ENCODE measurements around a stretch of chr7.

DNA sequence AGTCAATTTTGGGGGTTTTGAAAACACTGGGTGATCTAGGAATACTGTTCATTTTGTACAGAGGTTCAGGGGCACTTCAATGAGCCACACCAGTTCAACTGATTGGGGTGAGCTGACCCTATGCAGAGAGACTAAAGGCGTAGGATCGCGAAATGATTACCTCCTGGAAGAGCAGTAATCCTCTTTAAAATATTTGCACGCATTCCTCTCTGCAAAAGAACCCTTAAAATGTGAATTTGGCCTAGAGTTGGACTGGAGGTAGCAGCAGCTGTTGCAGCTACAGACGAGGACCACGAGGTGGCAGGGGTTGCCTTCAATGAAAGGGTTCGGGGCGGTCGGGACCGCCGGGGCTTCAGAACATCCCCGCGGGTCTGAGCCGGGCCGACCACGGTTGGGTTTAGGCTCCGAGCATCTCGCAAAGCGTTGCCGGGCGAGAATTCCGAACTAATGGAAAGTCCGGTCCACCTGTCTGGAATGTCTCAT lies 246.5 kb downstream of the SLC25A13 start:
- RAMPAGE, long total RNA: no peak
- RRBS: 2% methylated on average over 7 of the region's 23 CpGs
PRO-cap:
- standard: no peak
- CoPRO, capped RNA only, 2 experiments: no peak in any of the 2 experiments
- CoPRO, capped and uncapped RNA, 2 experiments: no peak in any of the 2 experiments
- CoPRO, uncapped RNA only, 2 experiments: no peak in any of the 2 experiments
CAGE:
- cytosol, long polyA plus RNA: no peak
- long polyA plus RNA: no peak
- nucleolus, long total RNA: no peak
- nucleus, long polyA plus RNA: no peak

DNA sequence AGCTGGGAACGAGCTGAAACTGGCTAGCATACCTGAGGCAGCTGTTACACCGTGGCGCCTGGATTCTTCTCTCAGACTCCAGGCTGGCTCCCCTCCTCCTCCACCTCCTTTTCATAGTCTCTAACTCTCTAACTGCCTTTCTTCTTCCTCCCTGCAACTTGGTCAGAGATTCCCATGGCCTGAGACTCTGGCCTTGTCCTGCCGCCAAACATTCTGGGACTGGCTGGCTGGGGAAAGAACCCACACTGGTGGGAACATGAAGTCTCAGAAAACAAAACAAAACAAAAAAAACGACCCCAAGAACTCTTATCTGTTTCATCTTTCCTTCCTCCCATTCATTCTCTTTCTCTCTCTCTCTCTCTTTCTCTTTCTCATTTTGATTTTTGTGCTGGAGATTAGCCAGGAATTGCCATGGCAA lies 76.7 kb upstream of the SEM1 start:
- RAMPAGE, long total RNA: no peak
- RRBS: no CpG with 5 or more reads among the region's 5 CpGs
PRO-cap:
- standard: no peak
- CoPRO, capped RNA only, 2 experiments: no peak in any of the 2 experiments
- CoPRO, capped and uncapped RNA, 2 experiments: no peak in any of the 2 experiments
- CoPRO, uncapped RNA only, 2 experiments: no peak in any of the 2 experiments
CAGE:
- cytosol, long polyA plus RNA: no peak
- long polyA plus RNA: no peak
- nucleolus, long total RNA: no peak
- nucleus, long polyA plus RNA: no peak

DNA sequence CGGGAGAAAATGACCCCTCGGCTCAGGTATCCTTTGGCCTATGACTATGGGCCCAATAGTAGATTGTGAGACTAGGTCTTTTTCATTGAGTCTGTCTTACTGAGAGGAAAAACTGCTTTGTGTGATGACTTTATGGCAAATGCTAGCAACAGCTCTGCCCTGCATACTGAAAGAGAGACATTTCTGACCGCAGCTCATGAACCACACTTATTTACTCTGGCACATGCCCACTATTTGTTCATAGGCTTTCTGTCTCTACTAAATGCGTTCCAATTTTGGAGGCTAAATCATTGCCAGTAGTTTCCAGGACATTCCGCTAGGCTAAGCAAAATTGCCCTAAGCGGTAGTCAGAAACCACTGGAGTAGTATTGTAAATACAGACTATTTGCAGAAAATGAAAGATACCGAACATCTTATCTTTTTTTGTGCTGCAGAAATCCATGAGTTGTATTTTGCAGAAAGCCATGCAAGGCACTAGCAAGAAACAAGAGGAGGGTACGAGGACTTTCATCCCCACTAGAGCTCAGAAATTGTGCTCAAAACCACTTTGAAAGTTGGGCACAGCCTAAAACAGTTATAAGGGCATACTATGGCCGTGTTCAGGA lies 55.5 kb upstream of the DLX6 start:
- RAMPAGE, long total RNA: no peak
- RRBS: no CpG with 5 or more reads among the region's 9 CpGs
PRO-cap:
- standard: no peak
- CoPRO, capped RNA only, 2 experiments: no peak in any of the 2 experiments
- CoPRO, capped and uncapped RNA, 2 experiments: no peak in any of the 2 experiments
- CoPRO, uncapped RNA only, 2 experiments: no peak in any of the 2 experiments
CAGE:
- cytosol, long polyA plus RNA: no peak
- long polyA plus RNA: no peak
- nucleolus, long total RNA: no peak
- nucleus, long polyA plus RNA: no peak

DNA sequence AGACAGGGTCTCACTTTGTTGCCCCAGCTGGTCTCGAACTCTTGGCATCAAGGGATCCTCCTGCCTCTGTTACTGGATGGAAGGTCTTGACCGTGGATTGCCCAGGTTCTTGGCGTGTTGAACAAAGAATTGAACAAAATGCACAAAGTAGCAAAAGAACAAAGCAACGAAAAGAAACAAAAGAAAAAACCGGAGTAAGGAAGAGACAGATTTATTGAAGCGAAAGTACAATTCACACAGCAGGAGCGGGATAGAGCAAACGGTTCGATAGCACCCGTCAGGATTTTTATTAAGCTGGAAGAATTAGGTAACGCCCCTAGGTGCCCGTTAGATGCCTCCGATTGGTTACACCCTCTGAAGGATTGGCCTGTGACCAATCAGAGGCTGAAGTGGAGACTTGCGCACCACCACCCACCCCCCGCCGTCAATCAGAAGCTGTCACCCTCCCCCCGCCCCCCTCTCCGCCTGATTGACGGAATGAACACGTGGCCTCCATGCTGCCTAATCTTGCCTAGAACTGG lies 16.9 kb downstream of the OCM2 start:
- RAMPAGE, long total RNA: no peak
- RRBS: no CpG with 5 or more reads among the region's 20 CpGs
PRO-cap:
- standard: no peak
- CoPRO, capped RNA only, 2 experiments: no peak in any of the 2 experiments
- CoPRO, capped and uncapped RNA, 2 experiments: no peak in any of the 2 experiments
- CoPRO, uncapped RNA only, 2 experiments: no peak in any of the 2 experiments
CAGE:
- cytosol, long polyA plus RNA: no peak
- long polyA plus RNA: no peak
- nucleolus, long total RNA: no peak
- nucleus, long polyA plus RNA: no peak

- RAMPAGE, long total RNA: no peak
- RRBS: 91% methylated on average over 6 of the region's 60 CpGs
PRO-cap:
- standard: no peak
- CoPRO, capped RNA only, 2 experiments: no peak in any of the 2 experiments
- CoPRO, capped and uncapped RNA, 2 experiments: no peak in any of the 2 experiments
- CoPRO, uncapped RNA only, 2 experiments: no peak in any of the 2 experiments
CAGE:
- cytosol, long polyA plus RNA: no peak
- long polyA plus RNA: no peak
- nucleolus, long total RNA: no peak
- nucleus, long polyA plus RNA: no peak
Measured at GRCh38 chr7:98212354-98213519, 1.5 kb downstream of the BHLHA15 start.

DNA sequence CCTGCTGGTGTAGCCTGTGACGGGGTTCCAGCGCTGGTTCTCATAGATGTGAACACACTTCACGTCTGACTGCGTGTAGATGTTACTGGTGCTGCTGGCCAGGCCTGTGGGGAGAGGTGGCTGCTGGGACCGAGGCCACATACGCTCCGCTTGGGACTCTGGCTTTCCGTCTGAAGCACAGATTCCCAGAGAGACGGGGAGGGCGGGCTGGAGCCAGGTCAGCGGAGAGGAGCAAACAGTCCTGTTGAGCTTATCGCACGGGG lies 16.7 kb downstream of the BHLHA15 start:
- RAMPAGE, long total RNA: no peak
- RRBS: no CpG with 5 or more reads among the region's 13 CpGs
PRO-cap:
- standard: unidirectional peak, plus-strand start at position 191 of the sequence
- CoPRO, capped RNA only, 2 experiments: no peak in any of the 2 experiments
- CoPRO, capped and uncapped RNA, 2 experiments: no peak in any of the 2 experiments
- CoPRO, uncapped RNA only, 2 experiments: no peak in any of the 2 experiments
CAGE:
- cytosol, long polyA plus RNA: no peak
- long polyA plus RNA: no peak
- nucleolus, long total RNA: no peak
- nucleus, long polyA plus RNA: no peak

GRCh38 chr7:98228756-98229597 lies 17.7 kb downstream of the BHLHA15 start:
- RAMPAGE, long total RNA: no peak
- RRBS: no CpG with 5 or more reads among the region's 26 CpGs
PRO-cap:
- standard: no peak
- CoPRO, capped RNA only, 2 experiments: no peak in any of the 2 experiments
- CoPRO, capped and uncapped RNA, 2 experiments: no peak in any of the 2 experiments
- CoPRO, uncapped RNA only, 2 experiments: no peak in any of the 2 experiments
CAGE:
- cytosol, long polyA plus RNA: no peak
- long polyA plus RNA: no peak
- nucleolus, long total RNA: no peak
- nucleus, long polyA plus RNA: no peak

- RAMPAGE, long total RNA: no peak
- RRBS: no CpG with 5 or more reads among the region's 24 CpGs
PRO-cap:
- standard: no peak
- CoPRO, capped RNA only, 2 experiments: no peak in any of the 2 experiments
- CoPRO, capped and uncapped RNA, 2 experiments: no peak in any of the 2 experiments
- CoPRO, uncapped RNA only, 2 experiments: no peak in any of the 2 experiments
CAGE:
- cytosol, long polyA plus RNA: no peak
- long polyA plus RNA: no peak
- nucleolus, long total RNA: no peak
- nucleus, long polyA plus RNA: no peak
Measured at GRCh38 chr7:98305911-98306653, 24.6 kb downstream of the BRI3 start.

- RAMPAGE, long total RNA: no peak
- RRBS: no CpG with 5 or more reads among the region's 5 CpGs
PRO-cap:
- standard: no peak
- CoPRO, capped RNA only, 2 experiments: no peak in any of the 2 experiments
- CoPRO, capped and uncapped RNA, 2 experiments: no peak in any of the 2 experiments
- CoPRO, uncapped RNA only, 2 experiments: no peak in any of the 2 experiments
CAGE:
- cytosol, long polyA plus RNA: no peak
- long polyA plus RNA: no peak
- nucleolus, long total RNA: no peak
- nucleus, long polyA plus RNA: no peak
Measured at GRCh38 chr7:98419742-98420003, 18.8 kb upstream of the BAIAP2L1 start.

DNA sequence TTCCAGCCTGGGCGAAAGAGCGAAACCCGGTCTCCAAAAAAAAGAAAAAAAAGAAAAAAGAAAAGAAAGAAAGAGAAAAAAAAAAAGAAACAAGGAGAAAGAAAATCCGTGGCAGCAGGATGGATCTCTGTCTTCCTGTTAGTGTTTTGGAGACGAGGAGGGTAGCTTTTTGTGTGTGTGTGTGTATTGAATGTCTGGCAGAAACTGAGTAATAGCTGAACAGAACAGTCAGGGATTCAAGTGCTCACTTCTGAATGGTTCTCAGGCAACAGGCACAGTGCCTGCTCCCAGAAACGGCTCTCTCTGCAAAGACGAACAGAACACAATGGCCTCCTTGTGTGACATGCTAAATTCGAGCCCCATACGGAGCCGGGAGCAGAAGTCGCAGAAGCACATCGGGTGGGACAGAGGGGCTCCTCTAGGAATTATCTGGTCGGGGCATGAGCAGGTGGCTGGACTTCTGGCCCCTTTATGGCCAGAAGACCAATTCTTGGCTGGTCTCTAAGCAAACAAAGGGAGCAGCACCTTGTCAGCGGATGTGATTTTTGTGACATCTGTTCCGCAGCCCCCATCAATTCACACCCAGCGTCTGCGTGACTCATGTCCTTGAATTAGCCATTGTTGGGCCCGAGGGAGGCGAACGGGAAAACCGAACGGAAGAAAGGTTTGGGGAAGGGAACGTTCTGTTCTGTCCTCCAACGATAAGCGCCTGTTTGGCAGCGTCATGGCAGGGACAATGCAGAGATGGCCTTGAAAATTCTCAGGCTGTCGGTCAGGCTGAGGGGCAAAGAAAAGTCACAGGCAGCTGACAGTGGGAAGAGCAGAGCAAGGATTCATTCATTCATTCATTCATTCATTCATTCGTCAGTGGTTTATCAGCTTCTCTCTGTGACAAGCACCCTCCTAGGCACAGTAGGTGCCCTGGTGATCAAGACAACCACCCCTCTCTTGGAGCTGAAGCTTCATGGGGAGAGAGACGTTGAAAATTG lies 47.3 kb upstream of the NPTX2 start:
- RAMPAGE, long total RNA: no peak
- RRBS: no CpG with 5 or more reads among the region's 29 CpGs
PRO-cap:
- standard: no peak
- CoPRO, capped RNA only, 2 experiments: no peak in any of the 2 experiments
- CoPRO, capped and uncapped RNA, 2 experiments: no peak in any of the 2 experiments
- CoPRO, uncapped RNA only, 2 experiments: no peak in any of the 2 experiments
CAGE:
- cytosol, long polyA plus RNA: no peak
- long polyA plus RNA: no peak
- nucleolus, long total RNA: no peak
- nucleus, long polyA plus RNA: no peak

GRCh38 chr7:99029067-99029824 lies 114.7 kb downstream of the SMURF1 start:
- RAMPAGE, long total RNA: no peak
- RRBS: no CpG with 5 or more reads among the region's 10 CpGs
PRO-cap:
- standard: no peak
- CoPRO, capped RNA only, 2 experiments: no peak in any of the 2 experiments
- CoPRO, capped and uncapped RNA, 2 experiments: no peak in any of the 2 experiments
- CoPRO, uncapped RNA only, 2 experiments: peak in 2 of 2 experiments; most common plus-strand start chr7:99029691 (in 2); most common minus-strand start chr7:99029379 (in 1)
CAGE:
- cytosol, long polyA plus RNA: no peak
- long polyA plus RNA: no peak
- nucleolus, long total RNA: no peak
- nucleus, long polyA plus RNA: no peak

GRCh38 chr7:99050960-99051889 lies 92.7 kb downstream of the SMURF1 start:
- RAMPAGE, long total RNA: no peak
- RRBS: no CpG with 5 or more reads among the region's 11 CpGs
PRO-cap:
- standard: no peak
- CoPRO, capped RNA only, 2 experiments: no peak in any of the 2 experiments
- CoPRO, capped and uncapped RNA, 2 experiments: no peak in any of the 2 experiments
- CoPRO, uncapped RNA only, 2 experiments: no peak in any of the 2 experiments
CAGE:
- cytosol, long polyA plus RNA: no peak
- long polyA plus RNA: no peak
- nucleolus, long total RNA: no peak
- nucleus, long polyA plus RNA: no peak

DNA sequence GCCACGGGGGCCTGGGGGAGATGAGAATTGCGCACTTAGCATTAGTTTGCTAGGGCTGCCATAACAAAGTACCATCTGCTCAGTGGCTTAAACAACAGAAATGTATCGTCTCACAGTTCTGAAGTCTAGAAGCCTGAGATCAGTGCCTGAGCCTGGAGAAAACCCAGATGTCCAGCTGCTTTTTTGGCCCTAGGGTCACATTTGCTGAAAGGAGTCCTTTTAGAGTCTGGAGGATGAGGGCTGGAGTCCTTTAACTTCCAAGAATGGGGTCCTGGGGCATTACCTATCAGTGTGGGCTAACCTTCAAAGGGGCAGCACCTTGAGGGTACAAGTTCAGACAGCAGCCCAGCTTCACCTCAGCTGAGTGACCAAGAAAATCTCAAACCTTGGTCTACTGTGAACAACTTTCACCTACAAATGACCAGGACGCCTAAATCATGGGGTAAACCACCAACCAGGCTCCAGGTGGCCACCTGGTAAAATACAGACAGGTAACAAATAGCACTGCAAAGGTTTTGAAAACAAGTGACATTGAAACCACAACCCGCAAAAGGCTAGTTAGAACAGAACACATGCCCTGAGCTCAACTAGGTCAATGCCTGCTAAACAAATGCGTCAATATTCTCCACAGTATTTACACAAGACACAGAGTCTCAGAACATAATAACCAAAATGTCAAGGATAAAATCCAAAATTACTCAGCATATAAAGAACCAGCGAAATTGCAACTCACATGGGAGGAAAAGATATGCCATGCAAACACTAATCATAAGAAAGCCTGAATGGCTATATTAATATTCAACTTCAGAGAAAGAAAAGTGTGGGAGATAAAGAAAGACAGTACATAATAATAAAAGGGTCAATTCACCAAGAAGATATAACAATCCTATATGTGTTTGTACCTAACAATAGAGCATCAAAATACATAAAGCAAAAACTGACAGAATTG lies 47.9 kb downstream of the SMURF1 start:
- RAMPAGE, long total RNA: no peak
- RRBS: no CpG with 5 or more reads among the region's 7 CpGs
PRO-cap:
- standard: no peak
- CoPRO, capped RNA only, 2 experiments: no peak in any of the 2 experiments
- CoPRO, capped and uncapped RNA, 2 experiments: no peak in any of the 2 experiments
- CoPRO, uncapped RNA only, 2 experiments: no peak in any of the 2 experiments
CAGE:
- cytosol, long polyA plus RNA: no peak
- long polyA plus RNA: no peak
- nucleolus, long total RNA: no peak
- nucleus, long polyA plus RNA: no peak

DNA sequence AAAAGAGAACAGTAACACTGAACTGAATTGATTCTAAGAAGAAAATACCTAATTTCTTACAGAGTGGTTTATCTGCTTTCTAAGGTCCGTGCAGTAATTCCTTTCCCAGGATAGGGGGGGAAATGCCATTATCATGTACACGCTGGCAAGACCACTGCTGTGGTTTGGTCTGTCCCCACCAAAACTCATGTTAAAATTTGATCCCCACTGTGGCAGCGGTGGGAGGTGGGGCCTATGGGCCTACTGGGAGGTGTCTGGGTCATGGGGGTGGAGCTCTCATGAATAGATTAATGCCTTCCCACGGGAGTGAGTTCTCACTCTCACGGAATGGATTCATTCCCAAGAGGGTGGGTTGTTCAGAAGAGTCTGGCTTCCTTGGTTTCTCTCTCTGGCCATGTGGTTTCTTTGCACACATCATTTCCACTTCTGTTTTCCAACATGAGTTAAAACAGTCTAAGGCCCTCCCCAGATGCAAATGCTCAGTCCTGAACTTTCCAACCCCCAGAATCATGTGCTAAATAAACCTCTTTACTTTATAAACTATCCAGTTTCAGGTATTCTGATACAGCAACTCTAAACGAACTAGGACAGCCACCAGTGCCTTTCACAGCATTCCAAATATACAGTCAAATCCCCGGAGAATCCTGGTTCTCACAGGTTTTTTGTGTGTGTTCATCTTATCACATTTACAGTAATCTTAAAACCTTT lies 44.4 kb downstream of the SMURF1 start:
- RAMPAGE, long total RNA: no peak
- RRBS: no CpG with 5 or more reads among the region's 7 CpGs
PRO-cap:
- standard: no peak
- CoPRO, capped RNA only, 2 experiments: no peak in any of the 2 experiments
- CoPRO, capped and uncapped RNA, 2 experiments: no peak in any of the 2 experiments
- CoPRO, uncapped RNA only, 2 experiments: no peak in any of the 2 experiments
CAGE:
- cytosol, long polyA plus RNA: no peak
- long polyA plus RNA: no peak
- nucleolus, long total RNA: no peak
- nucleus, long polyA plus RNA: no peak

DNA sequence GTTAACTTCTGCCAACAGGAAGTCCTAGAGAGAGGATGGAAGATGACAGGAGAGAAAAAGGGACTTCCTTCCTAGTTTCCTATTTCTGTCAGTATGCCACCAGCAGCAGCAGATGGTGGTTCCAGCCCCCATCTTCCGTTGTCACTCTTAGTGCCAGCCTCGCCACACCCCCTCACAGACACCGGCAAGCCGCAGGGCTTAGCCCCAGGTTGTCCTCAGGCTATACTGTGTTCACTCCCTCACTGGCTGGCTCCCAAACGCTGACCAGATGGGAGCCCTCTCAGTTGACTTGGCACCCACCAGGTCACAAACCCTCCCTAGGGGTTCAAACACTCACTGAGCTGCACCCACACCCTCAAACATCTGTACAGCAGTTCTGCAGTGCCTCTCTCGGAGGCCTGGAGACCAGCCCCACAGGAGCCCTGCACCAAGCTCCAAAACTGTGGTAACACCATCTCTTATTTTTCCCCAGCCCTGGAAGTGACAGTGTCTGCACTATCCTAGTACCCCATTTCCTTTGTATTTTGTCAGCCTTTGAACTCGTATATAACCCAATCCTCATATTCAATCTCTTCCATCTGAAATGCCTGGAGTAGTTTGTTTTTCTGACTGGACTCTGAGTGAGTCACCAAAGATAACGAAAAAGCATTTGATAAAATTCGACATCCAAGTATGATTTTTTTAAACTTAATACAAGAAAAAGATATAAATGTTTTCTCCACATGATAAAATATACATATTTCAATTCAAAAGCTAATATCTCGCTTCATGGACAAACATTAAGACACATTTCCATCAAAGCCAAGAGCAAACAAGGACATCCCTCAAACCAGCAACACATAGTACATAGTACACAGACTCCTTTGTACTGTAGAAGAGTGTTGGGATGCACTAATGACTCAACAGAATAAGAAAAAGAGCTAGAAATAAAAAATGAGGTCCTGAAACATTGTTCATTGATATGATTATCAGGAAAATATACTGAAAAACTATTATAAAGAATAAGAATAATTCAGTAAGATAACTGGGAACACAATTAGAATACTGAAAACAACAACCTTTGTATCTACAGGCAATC lies 34.5 kb downstream of the SMURF1 start:
- RAMPAGE, long total RNA: no peak
- RRBS: no CpG with 5 or more reads among the region's 10 CpGs
PRO-cap:
- standard: no peak
- CoPRO, capped RNA only, 2 experiments: no peak in any of the 2 experiments
- CoPRO, capped and uncapped RNA, 2 experiments: no peak in any of the 2 experiments
- CoPRO, uncapped RNA only, 2 experiments: no peak in any of the 2 experiments
CAGE:
- cytosol, long polyA plus RNA: no peak
- long polyA plus RNA: no peak
- nucleolus, long total RNA: no peak
- nucleus, long polyA plus RNA: no peak

GRCh38 chr7:99141652-99142849 lies 1.9 kb downstream of the SMURF1 start:
- RAMPAGE, long total RNA: no peak
- RRBS: no CpG with 5 or more reads among the region's 30 CpGs
PRO-cap:
- standard: no peak
- CoPRO, capped RNA only, 2 experiments: no peak in any of the 2 experiments
- CoPRO, capped and uncapped RNA, 2 experiments: no peak in any of the 2 experiments
- CoPRO, uncapped RNA only, 2 experiments: no peak in any of the 2 experiments
CAGE:
- cytosol, long polyA plus RNA: no peak
- long polyA plus RNA: no peak
- nucleolus, long total RNA: no peak
- nucleus, long polyA plus RNA: no peak

- RAMPAGE, long total RNA: no peak
- RRBS: 2% methylated on average over 28 of the region's 92 CpGs
PRO-cap:
- standard: bidirectional peak, plus-strand start at chr7:99143578, minus-strand start at chr7:99143629
- CoPRO, capped RNA only, 2 experiments: peak in 2 of 2 experiments; most common plus-strand start chr7:99143551 (in 2); most common minus-strand start chr7:99143345 (in 1)
- CoPRO, capped and uncapped RNA, 2 experiments: no peak in any of the 2 experiments
- CoPRO, uncapped RNA only, 2 experiments: no peak in any of the 2 experiments
CAGE:
- cytosol, long polyA plus RNA: no peak
- long polyA plus RNA: no peak
- nucleolus, long total RNA: no peak
- nucleus, long polyA plus RNA: no peak
Measured at GRCh38 chr7:99142941-99143957, 659 bp downstream of the SMURF1 start.

All from K562 (cell line).